CMK (cell line): Measurements from ENCODE around the gene PTRH2.

GRCh38 chr17:58334987-58335811 lies 6.6 kb upstream of the TSPOAP1 start:
- RRBS: no CpG with 5 or more reads among the region's 10 CpGs

DNA sequence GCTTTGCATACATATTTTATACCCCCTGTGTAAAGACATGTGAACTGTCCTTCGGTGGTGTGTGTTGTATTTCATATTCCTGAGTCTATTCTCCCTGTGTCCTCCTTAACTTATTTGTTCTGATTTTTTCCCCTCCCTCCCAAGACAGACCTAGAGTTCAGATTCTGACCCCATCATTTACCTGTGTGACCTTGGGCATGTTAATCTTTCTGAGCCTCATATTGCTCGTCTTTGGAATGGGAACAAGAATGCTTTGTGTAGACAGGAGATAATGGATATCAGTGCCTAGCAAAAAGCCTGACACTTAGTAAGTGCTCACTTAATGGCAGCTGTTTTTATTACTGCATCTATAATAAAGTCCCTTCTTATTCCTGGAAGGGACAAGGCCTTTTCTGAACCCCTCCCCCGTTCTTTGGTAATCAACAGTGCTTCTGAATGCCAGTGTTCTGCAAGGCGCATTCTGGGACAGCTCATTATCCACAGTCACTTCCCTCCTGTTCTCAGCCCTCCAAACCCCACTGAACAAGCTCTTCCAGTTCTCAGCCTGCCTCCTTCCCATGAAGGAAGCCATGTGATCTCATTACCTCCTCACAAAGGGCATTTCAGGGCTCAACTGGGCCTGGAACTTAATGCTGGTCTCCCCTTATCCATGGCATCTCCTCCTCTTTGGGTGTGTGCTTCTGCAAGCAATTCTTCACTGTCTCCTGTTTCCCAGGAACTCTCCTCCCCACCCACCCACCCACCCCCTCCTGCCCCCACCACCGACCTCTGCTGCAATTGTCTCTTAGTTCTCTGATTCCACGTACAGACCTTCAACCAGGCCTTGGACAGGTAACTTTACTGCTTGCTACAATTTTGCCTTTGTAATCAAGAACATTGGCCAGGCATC lies 25.2 kb upstream of the SUPT4H1 start:
- RRBS: no CpG with 5 or more reads among the region's 6 CpGs

DNA sequence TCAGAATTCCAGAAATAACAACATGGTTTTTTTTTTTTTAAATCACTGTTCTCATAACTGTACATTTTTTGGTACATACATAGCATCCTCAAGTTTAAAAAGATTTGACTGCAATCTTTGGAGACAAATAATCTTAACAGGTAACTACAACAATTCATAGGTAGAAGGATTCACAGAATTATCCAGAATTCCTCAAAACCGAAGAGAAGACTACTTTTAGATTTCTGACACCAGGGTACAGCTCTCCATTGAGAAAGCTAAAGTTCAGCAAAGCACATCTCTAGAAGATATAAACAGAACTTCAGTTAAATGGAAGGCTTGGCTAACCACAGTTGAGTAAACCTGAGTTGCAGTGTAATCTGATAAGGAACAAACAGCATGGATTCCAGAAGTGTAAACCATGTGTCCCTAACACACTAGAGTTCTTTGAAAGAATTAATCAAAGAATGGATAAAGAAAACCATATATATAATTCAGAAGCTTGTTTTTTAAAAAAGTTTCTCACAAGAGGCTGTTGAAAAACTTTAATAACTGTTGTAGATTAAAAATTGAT lies 4.5 kb downstream of the RNF43 start:
- RRBS: no CpG with 5 or more reads among the region's 1 CpG

GRCh38 chr17:58414564-58414989 lies 2.8 kb downstream of the RNF43 start:
- RRBS: no CpG with 5 or more reads among the region's 3 CpGs

- RRBS: no CpG with 5 or more reads among the region's 4 CpGs
Measured at GRCh38 chr17:58414990-58415700, 2.2 kb downstream of the RNF43 start.

GRCh38 chr17:59517312-59517652 lies 48.1 kb upstream of the DHX40 start:
- RRBS: no CpG with 5 or more reads among the region's 1 CpG

- RRBS: no CpG with 5 or more reads among the region's 2 CpGs
Measured at GRCh38 chr17:59641959-59642465, 22.3 kb downstream of the CLTC start.

DNA sequence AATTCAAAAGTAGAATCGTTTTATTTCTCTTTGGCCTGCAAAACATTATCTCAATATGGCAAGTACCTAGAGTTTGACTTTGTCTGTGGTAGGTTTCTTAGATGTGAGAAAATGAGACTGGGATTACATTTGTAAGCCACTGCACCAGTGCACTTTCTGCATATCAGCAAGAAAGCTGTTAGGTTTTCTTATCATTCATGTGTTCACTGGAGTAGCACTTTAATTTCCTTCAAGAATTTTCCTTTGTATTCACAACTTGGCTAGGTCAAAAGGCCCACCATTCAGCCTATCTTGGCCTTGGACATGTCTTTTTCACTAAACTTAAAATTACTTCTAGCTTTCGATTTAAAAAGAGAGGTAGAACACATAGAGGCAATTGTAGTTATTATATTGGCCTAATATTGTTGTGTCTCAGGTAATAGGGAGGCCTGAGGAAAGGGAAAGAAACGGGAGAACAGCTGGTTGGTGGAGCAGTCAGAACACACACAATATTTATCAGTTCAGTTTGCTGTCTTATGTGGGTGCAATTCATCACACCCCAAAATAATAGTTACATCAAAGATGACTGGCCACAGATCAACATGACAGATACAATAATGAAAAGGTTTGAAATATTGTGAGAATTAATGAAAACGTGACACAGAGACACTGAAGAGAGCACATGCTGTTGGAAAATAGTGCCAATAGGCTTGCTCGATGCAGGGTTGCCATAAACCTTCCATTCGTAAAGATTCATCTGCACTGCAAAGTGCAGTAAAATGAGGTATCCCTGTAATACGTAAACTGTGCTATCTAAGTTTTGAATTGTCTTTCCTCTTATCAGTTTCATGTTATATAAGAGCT lies 35.4 kb downstream of the CLTC start:
- RRBS: no CpG with 5 or more reads among the region's 7 CpGs

- RRBS: under 1% methylated on average over 8 of the region's 50 CpGs
Measured at GRCh38 chr17:59706936-59707788, at the start of gene PTRH2. Gene PTRH2 (minus strand): TSS chr17:59707430.

DNA sequence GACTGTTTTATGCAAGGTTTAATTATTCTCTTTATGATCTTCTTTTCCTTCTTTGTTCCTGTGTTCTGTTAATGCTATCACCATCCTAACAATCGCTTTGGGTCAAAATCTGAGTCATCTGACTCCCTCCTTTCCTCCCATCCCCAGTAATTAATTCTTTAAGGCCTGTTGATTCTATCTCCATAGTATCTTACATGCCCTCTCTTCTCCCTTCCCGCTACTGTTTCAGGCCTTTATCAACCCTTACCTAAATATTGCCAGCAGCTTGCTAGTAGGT lies 76.0 kb downstream of the VMP1 start:
- RRBS: no CpG with 5 or more reads among the region's 2 CpGs

- RRBS: no CpG with 5 or more reads among the region's 2 CpGs
Measured at GRCh38 chr17:59826357-59827144, 66.2 kb downstream of the TUBD1 start.

DNA sequence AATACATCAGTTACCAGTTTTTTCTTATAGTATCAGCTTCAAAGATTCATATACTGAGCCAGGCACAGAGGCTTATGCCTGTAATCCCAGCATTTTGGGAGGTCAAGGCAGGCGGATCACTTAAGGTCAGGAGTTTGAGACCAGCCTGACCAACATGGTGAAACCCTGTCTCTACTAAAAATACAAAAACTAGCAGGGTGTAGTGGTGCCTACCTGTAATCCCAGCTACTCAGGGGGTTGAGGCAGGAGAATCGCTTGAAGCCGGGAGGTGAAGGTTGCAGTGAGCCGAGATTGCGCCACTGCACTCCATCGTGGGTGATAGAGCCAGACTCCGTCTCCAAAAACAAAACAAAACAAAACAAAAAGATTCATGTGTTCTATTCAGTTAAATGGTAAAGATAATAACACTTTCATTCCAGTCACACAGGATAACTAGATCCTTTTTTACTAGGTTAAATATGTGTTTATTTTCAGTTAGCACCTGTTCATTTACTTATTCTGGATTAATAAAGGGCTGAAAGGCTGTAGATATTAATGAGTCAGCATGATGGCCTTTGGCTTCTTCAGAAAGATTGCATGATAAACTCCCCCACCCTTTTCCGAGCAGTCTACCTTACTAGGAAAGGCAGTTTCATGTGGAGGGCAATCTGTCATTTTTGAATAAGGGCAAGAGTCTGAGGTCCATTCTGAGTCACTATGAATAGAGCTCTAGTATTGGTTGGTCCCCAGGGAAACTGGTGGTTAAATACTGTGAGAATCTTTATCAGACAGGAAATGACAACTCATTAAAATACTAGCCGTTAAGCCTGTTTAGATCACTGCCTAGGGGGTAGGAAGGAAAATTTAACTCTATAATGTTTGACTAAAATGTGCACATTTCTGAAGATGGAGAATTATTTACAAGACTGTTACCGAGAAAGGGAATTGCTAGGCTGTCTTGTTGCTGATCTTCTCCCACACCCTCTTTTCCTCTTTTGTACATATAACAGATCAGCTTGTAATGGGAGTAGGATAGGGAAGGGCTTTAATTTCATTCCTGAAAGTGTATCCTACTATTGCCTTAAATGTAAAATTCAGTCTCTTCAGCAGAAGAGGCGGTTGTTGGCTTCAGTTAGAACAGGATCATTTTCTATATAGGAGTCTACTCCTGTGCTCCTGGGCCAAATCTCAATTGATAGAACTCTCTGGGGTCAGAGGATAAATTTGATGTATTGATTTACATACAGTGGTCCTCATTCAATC lies 63.5 kb downstream of the TUBD1 start:
- RRBS: no CpG with 5 or more reads among the region's 11 CpGs

GRCh38 chr17:60088954-60089410 lies 10.3 kb upstream of the HEATR6 start:
- RRBS: no CpG with 5 or more reads among the region's 3 CpGs

DNA sequence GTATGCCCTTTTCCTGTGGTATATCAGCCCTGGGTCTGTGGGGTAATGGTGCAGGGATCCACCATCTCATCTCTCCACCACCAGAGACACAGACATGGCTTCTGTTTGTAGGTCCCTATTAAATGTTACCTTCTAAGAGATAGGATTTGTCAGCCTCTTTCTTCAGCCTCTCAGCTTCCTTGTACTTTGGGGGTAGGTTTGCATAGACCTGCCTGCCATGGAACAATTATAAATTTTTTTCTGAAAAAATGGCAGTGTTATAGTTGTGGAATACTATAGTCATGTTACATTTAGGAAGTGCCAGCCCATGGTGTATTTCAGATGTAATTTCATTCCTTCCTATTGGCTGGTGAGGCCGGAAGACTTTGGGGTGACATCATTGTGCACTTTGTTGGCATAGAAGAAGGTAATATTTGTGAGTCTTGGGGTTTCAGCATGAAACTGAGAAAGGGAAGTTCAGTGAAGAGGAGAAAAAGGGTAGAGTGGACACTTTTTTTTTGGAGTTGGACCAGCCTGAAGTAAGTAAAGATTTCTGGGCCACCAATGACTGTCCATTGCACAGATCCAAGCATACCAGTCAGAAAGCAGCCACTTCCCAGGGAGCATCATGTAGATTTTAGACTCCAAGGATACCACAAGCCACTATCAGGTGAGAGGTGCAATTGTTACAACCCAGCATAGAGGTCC lies 16.0 kb upstream of the HEATR6 start:
- RRBS: no CpG with 5 or more reads among the region's 1 CpG

GRCh38 chr17:60150111-60150460 lies 313 bp downstream of the CA4 start:
- RRBS: 42% methylated on average over 25 of the region's 39 CpGs

- RRBS: no CpG with 5 or more reads among the region's 6 CpGs
Measured at GRCh38 chr17:60248791-60249864, 99.4 kb downstream of the CA4 start.

DNA sequence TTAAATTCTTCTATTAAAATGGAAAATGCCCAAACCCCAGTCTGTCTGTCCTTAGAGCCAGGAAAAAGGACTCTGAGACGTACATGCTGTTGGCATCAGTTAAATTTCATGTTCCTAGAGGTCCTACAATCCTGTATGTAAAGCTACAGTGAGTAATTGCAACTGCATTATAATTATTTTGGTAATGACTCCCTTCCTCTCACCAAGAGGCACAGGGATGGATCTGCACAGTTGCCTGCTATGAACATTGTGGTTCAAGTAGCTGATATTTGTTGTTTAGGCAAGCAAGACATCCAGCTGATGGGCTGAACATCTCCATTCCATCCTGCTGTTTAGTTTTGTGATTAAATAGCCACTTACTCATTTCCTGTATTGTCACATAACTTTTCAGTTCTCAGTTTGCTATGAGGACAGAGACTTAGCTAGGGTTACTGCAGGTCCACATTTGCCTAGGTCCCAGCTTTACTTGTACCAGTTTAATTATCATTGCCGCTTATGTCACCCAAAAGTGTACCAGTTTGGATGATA lies 181.2 kb upstream of the TBX2 start:
- RRBS: no CpG with 5 or more reads among the region's 2 CpGs

DNA sequence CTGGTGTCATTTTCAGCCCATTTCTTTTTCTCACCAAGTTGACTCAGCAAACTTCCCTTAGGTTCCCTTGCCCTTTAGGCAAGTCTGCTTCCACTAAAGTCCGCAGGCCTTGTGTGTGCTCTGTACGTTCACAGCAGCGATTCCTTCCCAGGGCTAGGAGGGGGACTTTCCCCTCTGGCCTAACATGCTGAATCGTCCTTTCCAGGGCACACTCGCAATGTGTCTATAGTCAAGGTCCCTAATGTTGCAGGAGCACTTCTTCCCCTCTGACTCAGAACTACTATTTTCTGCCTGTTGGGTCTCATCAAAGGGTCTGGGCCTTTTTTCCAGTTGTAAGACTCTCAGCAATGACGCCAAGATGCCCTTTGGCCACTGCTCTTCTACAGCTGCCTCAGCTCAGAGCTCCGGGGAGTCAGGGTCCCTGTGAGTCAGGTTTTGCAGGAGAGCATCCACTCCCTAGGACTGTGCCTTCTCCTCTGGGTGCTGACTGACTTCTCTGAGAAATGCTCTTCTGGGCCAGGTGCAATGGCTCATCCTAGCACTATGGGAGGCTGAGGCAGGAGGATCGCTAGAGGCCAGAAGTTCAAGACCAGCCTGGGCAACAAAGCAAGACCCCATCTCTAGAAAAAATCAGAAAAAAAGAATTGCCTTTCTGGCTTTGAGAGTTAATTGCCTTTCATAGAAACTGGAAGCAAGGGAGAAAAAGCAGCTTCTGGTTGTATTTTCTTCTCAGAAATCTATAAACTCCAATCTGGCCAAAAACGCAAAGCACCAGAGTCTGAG lies 64.4 kb upstream of the TBX2 start:
- RRBS: no CpG with 5 or more reads among the region's 9 CpGs

DNA sequence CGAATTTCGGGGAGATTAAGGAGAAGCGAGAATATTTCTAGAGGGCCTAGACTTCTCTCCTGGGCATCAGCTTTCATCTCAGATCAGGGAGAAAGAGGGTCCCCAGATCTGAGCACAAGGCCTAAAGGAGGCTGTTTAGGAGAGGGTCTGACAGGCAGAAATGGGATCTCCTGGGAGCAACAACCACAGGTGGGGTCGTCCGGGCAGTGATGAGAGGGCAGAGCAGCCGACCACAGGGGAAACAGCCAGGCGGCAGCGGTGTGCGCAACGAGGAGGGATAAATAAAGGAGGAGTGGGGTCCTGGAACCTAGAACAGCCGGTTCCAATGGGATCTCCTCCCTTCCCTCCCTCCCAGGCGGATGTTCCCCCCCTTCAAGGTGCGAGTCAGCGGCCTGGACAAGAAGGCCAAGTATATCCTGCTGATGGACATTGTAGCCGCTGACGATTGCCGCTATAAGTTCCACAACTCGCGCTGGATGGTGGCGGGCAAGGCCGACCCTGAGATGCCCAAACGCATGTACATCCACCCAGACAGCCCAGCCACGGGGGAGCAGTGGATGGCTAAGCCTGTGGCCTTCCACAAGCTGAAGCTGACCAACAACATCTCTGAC lies 1.8 kb downstream of the TBX2 start:
- RRBS: 70% methylated on average over 3 of the region's 23 CpGs

DNA sequence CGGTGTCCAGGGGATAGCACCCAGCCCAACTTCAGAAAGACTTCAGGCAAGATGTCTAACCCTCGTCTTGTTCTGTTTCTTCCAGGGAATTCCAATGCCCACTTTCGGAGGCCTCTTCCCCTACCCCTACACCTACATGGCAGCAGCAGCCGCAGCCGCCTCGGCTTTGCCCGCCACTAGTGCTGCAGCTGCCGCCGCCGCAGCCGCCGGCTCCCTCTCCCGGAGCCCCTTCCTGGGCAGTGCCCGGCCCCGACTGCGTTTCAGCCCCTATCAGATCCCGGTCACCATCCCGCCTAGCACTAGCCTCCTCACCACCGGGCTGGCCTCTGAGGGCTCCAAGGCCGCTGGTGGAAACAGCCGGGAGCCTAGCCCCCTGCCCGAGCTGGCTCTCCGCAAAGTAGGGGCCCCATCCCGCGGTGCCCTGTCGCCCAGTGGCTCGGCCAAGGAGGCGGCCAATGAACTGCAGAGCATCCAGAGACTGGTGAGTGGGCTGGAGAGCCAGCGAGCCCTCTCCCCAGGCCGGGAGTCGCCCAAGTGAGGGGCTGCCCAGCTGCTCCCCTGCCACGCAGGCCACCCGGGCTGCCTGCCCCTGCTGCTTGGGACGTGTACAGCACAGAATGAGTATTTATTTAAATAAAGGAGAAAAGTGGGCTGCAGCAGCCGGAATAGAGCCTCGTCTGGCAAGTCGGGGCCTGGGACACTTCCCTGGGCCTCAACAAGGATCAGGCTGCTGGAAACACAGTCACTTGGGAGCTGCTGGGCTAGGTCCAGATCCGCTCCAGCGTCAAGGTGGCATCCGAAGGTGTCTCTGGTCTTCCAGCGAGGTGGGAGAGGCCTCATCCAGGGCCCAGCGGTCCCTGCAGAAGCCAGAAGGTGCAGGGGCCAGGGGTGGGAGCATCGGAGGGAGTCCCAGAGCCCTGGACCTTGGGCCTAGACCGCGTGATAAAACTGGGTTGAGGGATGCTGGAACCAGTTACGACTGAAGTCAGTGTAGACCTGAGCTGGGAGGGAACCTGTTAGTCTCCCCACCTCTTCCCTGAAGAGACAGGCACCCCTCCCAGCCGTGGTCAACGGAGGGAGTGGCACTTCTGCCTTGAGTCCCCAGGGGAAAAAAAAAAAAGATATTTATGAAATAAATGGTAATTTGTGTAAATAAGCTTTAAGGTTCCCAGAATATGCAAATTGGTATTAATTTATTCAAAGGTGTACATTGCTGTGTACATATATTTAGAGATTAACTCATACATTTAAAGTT lies 8.8 kb downstream of the TBX2 start:
- RRBS: 73% methylated on average over 10 of the region's 48 CpGs